Duodenum (tissue), 1 donor: ENCODE measurements around the genes PSAT1 and IDNK.

- PRO-cap, result no peak
Measured at GRCh38 chr9:76456029-76456726, 2.8 kb upstream of the GCNT1 start.

- PRO-cap, result no peak
Measured at GRCh38 chr9:76691545-76692687, 214.0 kb downstream of the PRUNE2 start.

- PRO-cap, result no peak
Measured at GRCh38 chr9:76866784-76867191, 39.1 kb downstream of the PRUNE2 start.

GRCh38 chr9:76868618-76869325 lies 37.1 kb downstream of the PRUNE2 start:
- PRO-cap, result no peak

DNA sequence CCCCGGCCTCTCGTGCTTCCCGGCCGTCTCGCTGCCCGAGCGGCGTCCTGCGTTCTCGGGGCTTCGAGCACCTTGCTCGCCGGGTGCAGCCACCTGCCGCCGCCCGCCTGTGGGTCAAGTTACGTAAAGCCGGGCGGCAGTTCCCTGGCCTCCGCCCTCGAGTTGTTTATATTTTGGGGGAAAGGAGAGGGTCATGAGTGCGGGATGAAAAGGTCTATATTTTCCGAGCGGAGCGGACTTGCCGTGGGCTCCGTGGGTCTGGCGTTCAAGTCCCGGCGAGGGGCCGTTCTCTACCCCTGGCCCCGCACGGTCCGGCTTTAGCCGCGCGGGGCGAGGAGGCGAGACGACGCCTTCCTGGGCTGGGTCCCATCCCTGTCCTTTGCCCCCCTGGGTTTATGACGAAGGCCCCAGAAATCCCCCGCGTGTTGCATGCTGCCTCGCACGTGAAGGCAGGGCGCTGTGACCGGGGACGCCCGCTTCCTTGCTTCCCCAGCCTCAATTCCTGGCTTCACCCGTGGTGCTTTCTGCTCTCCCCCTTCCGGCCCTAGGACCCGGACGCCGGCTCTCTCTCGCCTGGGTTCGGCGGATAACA lies 590 bp downstream of the VPS13A start:
- PRO-cap, result no peak

- PRO-cap, result no peak
Measured at GRCh38 chr9:77735983-77736636, 88.0 kb upstream of the GNA14 start.

DNA sequence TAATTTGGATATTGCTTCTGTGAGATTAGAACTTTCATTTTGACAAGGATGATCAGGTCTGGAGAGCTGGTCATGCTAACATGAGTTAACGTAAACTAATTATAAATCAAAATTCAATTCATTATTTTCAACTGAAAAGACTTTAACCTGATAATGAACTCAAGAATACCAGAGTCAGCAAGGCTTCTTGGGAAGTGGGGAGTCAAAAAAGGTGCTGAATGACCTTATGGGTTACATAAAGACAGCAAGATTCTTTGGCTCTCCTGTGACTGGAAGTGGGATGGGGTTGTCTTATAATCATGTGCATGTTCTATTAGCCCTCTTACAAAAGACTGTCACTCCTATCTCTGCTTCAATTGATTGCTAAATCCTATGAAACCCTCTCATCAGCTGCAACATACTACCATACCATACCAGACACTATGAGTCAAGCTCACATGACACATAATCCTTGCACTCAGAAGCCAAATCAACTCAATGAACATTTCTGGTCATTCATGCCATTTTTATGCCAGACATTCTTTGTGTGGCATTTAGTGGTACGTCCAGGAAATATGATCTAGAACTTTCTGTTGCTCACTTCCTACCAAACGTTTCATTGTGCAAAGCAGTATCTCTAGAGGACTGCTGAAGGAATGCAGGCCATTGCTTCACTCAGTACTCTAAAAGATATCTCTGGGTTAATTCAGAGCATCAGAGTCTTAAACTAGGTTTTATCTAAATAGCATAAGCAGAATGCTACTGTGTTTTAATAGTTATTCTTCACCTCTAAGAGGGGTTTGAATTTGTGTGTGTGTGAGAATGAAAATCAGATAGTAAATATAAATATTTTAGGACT lies 159.1 kb upstream of the GNA14 start:
- PRO-cap, result no peak

DNA sequence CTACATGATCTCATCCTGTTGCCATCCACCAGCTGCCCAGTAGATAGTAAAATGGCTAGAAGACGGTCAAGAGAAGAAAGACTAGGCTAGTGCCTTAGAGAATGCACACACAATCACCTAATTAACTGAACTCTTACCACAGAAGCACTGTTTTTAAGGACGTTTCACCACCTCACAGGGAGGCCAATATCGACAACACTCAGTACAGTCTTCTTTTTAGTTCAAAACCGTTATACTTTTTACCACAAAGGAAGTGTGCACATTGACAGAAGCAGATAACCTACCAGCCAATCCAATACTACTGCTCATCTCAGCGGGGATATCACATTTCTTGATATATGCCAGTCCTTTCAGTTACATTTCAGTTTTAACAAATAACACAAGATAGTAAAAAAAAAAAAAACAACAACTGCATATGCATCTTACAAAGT lies 122.3 kb downstream of the GNAQ start:
- PRO-cap, result no peak

DNA sequence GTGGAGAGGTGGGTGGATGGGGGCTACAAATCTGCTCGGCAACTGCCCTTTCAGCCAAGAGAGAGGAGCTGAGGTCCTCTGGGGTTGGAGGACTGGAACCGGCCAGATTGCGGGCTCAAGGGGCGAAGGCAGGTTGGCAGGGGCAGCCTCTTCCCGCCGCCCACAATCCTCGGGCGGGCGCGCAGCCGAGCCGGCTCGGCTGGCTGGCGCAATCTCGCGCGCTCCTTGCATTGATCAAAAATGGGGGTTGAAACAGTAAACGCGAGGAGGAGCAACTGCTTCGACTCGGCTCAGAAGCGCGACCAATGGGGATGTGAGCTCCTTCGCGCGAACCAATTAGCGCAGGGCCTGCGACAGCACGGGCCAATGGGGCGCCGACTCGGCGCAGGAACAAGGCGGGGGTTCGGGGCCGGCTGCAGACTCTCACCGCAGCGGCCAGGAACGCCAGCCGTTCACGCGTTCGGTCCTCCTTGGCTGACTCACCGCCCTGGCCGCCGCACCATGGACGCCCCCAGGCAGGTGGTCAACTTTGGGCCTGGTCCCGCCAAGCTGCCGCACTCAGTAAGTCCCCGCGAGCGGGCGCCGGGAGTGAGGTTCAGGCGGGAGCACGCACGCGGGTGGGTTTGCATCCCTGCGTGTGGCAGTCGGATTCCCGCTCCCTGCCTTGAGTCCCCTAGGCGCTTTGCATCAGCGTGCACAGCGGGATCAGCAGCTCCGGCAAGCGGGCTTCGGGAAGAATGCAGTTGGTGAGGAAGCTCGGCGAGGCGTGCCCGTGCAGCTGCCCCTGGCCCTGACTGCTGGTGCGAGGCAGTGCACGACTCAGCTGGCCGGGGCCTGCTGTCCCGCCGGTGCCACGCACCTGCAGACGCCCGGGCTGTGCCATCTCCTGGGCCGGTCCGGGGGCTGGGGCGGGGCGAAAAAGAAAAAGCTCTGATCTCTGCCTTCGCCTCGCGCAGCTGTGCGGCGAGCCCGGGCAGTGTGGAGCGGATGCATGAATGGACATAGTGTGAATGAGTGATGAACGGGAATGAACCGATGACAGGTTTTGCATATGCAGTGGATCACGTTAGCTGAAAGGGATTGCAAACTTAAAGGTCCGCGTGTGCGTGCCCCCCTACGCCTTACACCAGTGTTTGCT lies at the start of gene PSAT1:
PSAT1 (plus strand) TSS at position 416 of the 1,138 bp plus-strand sequence.
- PRO-cap, result bidirectional peak, plus-strand start at position 418 of the sequence, minus-strand start at position 241 of the sequence

DNA sequence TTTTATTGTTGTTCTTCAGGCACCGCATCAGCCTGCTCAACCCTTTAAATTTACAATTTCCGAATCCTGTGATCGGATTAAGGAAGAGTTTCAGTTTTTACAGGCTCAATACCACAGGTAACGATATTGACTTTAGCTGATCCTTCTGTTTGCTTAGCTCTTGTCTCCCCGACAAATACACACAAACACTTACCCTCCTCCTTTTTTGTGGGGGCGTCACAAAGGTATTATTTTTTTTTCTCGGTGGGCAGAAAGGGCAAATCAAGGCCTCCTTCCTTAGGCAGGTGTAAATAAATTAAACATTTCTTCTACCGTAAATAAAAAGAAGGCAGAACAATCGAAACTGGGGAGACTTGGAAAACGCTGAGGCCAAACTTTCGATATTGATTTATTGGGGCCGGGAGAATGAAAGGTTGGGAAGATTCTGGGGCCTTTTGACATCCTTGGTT lies 1.9 kb downstream of the TLE4 start:
- PRO-cap, result no peak

DNA sequence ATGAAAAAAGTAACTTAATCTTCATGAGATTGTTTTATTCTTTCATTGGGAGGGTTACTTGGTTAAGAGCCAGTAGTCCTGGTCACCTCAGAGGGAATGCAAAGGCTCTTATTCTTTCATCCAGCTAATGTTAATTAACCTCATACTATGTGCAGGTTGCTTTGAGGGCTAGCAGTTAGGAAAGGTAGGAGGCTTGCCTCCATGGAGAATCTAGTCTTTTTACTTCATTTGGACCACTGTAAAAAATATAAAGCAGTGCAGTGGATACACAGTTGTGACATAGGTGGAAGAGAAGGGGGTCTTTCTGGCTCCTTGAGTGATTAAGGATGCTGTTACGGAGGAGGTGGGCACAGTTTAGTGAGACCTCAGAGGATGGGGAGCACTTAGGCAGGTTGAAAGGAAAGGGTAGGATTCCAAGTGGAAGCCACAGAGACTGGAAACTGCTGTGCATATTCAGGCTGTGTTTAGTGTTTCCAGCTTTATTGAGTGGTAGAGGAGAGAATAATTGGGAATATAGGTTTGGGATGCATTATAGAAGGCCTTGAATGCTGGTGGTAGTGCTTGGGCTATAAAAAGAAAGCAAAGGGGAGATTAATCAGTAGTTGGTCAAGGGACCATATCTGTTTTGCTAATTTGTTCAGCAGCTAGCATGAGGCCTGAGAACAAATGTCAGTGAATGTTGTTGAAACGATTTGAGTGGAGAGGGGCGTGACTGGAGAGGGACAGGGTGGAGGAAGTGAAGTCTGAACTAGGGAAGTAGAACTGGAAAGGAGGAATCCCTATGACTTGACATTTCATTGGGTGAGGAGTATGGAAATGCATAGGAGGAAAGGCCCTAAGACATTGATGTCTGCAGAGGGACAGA lies 19.4 kb downstream of the TLE4 start:
- PRO-cap, result no peak

DNA sequence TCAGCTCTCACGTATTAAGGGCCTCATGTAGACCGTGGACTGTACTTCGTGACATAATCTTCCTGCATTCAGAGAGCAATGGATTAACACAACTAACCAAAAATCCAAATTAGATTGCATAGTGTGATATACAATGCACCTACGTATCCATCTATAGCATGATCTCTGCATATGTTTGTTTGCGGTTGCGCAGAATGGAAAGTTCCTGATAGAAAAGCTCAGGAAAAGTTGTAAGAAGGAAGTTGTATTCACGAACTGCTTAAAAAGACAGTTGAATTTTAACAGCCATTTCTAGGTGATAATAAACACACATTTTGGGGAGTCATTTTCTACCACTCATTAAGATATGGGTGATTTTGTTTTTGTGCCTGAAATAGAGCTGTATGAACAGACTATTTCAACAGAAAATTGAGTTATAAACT lies 869.0 kb downstream of the TLE4 start:
- PRO-cap, result no peak

GRCh38 chr9:83047885-83048664 lies 14.9 kb downstream of the RASEF start:
- PRO-cap, result no peak

DNA sequence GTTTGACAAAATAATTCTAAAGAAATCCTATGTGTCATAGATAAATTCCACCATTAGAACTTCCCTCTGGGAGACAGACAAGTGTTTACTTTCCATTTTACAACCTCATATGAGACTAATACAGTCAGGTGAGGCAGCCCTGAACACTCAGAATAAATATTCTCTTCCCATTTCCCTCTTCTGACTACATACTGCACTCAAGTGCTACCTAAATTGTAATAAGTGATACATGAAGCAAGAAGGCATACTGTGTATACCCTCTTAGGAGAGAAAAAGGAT lies 6.8 kb downstream of the RASEF start:
- PRO-cap, result no peak

DNA sequence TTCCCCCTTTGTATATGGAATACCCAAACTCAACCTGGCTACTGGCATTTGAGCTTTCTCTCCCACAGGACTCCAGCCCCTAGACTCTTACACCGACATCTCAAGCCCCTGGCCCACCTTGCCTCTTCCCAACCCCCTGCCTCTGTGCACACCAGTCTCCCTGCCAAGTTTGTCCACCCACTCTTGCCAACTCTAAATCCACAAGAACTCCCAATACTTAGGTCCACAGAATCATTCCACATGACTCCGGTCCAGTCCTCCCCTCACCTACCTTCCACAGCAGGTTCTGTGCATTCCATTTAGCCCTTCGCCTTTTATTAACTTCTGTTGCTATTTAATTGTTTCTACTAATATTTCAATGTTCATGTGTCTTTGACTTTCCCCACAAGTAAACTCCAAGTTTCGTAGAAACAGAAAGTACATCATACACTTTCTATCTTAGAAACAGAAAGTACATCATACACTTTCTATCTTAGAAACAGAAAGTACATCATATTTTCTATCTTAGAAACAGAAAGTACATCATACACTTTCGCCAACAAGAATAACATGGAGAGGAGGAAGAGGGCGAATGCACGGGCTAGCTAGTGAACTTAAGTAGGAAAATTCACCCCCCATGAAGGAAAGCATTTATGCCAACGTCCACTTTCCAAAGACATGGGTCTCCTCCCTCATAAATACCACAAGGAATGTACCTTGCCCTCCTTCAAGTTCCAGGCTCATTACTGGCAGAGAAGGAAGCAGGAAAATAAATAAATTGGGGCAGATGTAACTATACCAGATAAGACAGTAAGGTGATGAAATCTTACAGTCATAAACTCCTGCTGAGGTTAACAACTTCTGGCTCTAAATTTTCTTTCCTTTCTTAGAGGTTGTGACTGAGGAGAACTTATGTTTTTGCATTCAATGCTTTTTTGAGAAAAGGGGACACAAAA lies 64.8 kb downstream of the FRMD3 start:
- PRO-cap, result bidirectional peak, plus-strand start at position 550 of the sequence, minus-strand start at position 390 of the sequence; unidirectional peak, minus-strand start at position 649 of the sequence

- PRO-cap, result no peak
Measured at GRCh38 chr9:83554220-83554782, 16.1 kb upstream of the FRMD3 start.

- PRO-cap, result bidirectional peak, plus-strand start at chr9:83622898, minus-strand start at chr9:83622907; bidirectional peak, plus-strand start at chr9:83623124, minus-strand start at chr9:83622931
Measured at GRCh38 chr9:83622621-83623192, at the start of gene IDNK. TSS of gene IDNK (plus strand) at chr9:83623143.

DNA sequence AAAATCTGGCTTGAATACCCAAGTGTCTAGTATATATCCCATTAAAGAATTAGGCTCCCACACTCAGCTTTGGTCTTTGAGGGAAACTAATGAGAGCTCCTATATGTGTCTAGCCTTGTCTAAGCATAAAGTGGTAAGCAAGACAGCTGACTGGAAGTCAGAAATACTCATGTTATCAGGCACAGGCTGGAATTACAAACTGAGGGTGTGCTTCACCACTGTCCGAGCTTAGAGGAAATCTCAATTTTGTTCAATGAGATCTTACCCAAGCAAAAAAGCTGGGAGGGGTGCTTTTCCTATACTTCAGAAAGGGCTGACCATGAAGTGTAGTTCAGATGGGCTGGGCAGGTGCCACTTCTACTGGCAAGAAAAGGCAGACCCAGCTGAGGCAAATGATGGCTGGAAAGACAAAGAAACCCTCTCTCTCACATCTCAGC lies 33.4 kb downstream of the IDNK start:
- PRO-cap, result no peak

GRCh38 chr9:83708492-83708980 lies 778 bp upstream of the UBQLN1 start:
- PRO-cap, result no peak

- PRO-cap, result no peak
Measured at GRCh38 chr9:83806293-83806613, 11.3 kb downstream of the GKAP1 start.